Right common carotid artery plus branches (tissue), 1 donor: ENCODE measurements around a stretch of chr16.

DNA sequence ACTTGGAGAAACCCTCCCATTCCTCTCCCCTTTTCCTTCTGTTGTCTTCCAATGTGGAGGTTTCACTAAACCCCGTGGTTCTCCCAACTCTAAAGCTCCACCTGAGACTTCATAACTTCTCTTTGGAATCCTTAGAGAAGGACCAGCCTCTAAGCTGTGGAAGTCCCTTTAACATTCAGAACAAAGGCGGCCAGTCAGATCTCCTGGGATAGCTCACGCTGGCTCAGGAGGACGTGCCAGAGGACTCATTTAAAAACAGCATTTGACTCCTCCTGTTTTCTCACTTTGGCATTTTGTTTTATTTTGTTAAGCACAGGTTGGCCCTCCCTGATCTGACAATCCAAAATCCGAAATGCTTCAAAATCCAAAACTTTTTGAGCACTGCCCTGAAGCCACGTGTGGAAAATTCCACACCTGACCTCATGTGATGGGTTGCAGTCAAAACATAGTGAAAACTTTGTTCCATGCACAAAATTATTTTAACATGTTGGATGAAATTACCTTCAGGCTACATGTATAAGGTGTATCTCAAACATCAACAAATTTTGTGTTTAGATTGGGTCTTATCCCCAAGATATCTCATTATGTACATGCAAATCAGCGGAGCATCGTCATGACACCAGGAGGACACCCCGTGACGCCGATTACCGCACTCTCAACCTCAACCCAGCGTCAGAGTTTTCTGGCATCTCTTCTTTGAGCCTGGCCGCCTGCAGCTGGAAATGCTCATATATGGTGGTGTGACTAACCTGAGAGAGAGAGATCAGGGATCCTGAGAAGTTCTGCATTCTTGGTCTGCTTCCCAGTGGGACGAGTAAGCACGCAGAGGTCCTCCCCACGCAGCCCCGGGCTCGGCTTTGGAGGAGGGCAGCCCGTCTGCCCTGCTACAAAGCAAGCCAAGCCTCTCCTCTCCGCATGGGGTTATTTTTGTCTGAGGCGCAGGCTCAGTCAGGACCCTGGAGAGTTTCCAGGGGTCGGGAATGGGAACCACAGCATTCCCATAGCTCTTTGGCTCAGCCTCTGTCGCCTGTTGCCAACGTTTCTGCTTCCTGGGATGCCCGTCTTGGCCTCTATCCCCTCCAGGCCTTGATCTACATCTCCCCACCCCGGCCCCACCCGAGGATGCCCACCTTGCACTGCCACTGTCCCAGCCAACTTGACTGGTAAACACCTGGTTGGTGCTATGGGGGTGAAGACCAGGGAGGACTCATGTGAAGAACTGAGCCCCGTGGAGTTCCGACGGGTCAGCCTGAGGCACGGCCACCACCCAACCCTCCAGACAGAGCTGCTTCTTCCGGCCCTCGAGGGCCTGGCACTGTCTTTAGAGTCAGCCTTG lies 16.3 kb downstream of the CRISPLD2 start:
- PRO-cap, result bidirectional peak, plus-strand start at position 951 of the sequence, minus-strand start at position 859 of the sequence

DNA sequence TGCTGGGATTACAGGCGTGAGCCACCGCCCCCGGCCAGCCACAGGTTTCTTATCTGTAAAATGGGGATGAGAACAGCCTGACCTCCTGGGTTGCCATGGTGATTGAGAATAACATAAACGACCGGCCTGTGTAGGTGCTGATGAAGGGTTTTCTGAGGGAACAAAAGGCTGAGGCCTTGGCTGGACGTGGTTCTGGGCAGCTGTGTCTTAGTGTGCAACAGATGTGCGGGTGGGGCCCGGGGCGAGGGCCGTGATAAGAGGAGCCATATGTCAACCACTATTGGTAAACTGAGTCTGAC lies 17.8 kb downstream of the CRISPLD2 start:
- PRO-cap, result no peak

DNA sequence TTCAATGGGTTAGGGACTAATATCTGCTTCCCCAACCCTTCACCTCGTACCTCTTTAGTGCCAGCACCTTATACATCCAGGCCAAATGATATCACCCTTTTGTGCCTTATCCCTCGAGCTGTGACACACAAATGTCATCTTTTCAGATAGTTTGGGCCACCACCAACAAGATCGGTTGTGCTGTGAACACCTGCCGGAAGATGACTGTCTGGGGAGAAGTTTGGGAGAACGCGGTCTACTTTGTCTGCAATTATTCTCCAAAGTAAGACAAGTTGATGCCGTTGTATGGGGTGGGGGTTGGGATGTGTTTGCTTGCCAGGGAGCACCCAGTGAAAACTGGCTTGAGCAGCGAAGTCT lies 30.6 kb downstream of the CRISPLD2 start:
- PRO-cap, result no peak

- PRO-cap, result no peak
These were observed 69.1 kb downstream of the CRISPLD2 start for GRCh38 chr16:84888814-84889446.

DNA sequence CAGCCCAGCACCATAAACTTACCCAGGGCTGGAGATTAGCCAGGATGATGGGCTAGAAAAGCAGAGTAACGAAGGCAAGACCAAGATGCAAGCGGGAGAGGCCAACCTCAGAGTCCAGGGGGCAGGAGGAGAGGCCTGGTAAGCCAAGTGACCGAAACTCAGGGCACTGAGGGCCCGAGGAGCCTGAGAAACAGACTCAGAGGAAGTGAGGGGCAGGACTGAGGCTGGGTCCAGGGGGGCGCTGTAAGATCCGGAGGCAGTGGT lies 8.4 kb downstream of the ZDHHC7 start:
- PRO-cap, result no peak

GRCh38 chr16:85103296-85103949 lies 8.8 kb downstream of the CIBAR2 start:
- PRO-cap, result no peak

- PRO-cap, result no peak
These were observed 18.0 kb upstream of the CIBAR2 start for GRCh38 chr16:85130199-85130708.

DNA sequence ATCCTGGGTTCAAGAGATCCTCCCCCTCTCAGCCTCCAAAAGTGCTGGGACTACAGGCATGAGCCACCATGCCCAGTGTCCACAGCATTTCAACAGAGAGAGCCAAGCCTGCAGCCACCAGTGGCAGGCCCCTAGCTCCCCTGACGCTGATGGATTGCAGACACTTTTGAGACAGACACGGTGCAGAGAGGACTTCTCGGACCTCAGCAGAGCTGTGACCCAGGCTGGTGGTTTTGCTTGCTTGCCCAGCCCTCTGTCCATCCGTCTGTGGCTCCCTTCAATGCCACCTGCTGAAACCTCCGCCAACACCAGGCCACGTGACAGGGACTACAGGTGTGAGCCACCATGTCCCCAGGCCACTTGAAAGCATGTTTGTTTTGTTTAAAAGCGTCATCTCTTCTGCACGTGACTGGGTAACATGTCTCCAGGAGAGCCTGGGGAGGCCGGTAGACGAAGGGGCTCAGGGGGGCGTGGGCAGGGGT lies 26.3 kb upstream of the CIBAR2 start:
- PRO-cap, result no peak

GRCh38 chr16:85144180-85144840 lies 32.0 kb upstream of the CIBAR2 start:
- PRO-cap, result no peak

GRCh38 chr16:85152557-85153006 lies 40.3 kb upstream of the CIBAR2 start:
- PRO-cap, result no peak

DNA sequence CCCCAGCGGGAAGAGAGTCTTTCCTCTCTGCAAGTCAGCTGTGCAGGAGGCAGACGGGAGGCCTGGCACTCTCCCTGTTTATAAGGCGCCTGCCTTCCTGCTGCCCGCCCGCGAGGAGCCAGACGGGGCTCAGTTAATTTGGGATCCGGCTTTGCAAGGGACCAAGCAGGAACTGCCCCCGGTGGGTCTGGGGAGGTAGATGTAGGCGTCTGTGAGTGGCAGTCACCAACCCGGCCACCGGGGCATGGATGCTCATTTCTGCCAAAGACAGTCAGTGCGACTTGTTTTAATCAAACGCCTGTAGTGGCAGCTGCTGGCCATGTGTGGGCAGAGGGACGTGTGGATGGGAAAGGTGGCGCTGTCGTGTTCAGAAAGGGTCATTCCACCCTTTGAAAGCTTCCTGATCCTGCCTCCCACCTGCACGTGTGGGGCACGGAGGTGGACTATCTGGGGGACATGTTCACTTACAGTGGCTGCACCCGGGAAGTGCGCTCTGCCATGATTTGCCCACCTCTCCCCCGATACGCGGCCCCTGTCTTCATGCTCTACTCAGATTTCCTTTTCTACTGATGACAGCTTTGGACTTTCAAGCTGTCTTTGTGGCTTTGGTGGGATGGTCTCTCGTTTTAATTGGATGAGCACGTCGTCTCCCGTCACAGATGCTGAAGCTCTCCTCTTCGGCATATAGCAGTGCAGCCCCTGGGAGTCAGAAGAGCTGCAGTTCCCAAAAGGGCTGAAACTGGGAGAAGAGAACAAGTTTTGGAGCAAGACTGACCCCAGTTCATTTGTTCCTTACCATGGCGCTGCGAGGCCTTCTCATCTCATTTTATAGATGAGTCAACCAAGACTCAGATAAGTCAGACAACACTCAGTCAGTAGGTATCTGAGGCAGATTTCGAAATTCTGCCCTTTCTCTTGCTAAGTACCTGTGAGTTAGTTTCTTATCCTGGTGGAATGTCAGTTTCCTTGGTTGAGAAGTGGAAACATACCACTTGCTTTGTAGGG lies 60.4 kb upstream of the CIBAR2 start:
- PRO-cap, result no peak

- PRO-cap, result no peak
These were observed 88.1 kb upstream of the CIBAR2 start for GRCh38 chr16:85200168-85201025.

DNA sequence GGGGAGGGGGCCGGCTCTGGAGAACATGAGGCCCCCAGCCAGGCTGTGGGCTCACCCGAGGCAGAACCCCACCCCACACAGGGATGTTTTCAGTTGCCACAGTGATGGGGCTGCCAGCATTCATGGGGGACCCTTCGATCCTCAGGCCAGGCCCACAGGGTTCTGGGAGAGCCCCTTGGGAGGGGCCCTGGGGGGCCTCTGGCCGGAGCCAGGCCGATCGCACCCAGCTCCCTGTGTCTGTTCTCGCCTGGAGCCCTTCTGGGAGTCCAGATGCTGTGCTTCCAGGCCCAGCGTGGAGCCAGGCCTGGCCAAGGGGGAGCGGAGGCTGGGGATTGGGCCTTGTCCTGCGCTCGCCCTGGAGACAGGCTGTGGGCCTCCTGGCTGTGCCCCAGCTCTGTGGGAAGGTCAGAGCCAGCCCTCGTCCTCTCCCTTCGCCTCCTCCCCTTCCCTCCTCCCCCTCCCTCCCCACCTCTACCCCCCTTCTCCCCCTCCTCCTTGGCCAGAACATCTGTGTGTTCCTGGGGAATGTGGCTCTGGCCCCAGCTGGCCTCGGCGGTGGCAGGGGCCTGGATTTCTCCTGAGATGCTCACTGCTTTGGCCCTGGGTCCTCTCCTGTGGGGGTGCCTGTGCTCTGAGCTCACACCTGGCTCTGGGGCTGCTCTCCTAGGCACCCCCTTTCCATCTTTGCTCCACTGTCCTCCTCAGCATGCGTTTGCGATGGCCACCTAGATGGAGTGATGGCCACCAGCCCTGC lies 90.4 kb upstream of the CIBAR2 start:
- PRO-cap, result unidirectional peak, minus-strand start at position 256 of the sequence

DNA sequence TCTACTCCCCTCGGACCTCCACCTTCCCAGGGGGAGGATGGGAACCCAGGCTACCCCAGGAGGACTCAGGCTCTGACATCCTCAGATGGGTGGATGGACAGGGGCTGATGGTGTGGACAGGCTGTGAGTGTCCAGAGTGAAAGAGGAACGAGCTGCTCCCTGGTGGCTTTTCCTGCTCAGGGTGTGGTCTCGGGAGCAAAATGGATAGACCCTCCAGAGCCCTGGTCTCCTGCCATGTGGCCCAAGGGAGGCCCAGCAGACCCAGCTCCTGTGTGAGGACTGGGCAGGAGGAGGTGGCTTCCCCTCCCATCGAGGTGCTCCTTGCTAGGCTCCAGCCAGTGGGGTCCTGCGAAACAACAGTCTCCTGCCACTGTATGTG lies 120.1 kb upstream of the CIBAR2 start:
- PRO-cap, result unidirectional peak, minus-strand start at position 201 of the sequence

- PRO-cap, result bidirectional peak, plus-strand start at chr16:85234799, minus-strand start at chr16:85234692
These were observed 122.2 kb upstream of the CIBAR2 start for GRCh38 chr16:85234268-85235123.

DNA sequence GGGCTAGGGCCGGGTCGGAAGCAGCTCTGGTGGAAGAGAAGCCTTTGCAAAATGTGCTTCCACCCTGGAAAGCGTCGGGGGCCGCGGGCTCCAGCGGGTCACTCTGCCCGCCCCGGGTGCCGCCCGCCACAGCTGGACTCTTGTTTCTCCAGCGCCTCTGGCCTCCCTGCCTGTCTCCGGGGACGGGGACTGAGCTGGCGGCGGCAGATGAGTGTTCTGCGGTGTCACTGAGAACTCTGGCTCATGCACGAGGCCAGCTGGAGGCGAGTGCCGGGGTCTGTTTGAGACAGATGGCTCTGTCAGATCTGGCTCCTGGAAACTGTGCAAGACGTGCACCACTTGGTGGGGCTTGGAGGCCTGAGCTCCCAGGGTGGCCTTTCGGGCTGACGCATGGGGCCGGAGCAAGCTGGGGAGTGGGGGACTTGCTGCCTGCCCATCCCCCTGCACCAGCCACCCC lies 174.7 kb upstream of the CIBAR2 start:
- PRO-cap, result unidirectional peak, minus-strand start at position 238 of the sequence

DNA sequence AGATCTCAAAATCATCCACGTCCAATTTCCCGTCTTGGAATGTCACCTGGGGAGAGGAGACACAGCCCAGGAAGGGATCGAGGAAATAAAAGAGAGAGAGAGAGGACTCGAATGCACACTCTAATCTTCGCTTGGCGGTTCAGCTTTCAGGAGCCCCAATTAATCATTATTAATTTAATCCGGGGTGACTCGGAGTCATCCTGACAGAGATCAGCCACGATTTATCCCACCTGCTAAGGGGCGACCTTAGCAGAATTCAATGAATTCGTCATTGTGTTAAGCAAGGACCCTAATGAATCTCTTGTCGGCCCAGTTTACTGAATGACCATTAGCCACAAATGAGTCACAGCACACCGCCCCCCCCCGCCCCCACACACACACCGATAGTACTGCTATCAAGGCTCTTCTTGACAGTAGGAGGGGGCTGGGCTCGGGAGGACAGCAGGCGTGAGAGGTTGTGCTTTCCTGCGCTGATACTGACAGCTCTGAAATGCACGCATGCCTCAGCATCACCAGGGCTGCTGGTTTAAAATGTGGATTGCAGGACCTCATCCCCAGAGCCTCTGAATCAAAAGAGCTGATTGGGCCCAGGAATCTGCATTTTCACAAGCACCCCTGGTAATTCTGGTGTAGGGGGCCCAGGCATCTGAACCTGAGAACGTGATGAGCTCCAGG lies 190.0 kb upstream of the CIBAR2 start:
- PRO-cap, result no peak

GRCh38 chr16:85311037-85311635 lies 198.9 kb upstream of the CIBAR2 start:
- PRO-cap, result no peak

DNA sequence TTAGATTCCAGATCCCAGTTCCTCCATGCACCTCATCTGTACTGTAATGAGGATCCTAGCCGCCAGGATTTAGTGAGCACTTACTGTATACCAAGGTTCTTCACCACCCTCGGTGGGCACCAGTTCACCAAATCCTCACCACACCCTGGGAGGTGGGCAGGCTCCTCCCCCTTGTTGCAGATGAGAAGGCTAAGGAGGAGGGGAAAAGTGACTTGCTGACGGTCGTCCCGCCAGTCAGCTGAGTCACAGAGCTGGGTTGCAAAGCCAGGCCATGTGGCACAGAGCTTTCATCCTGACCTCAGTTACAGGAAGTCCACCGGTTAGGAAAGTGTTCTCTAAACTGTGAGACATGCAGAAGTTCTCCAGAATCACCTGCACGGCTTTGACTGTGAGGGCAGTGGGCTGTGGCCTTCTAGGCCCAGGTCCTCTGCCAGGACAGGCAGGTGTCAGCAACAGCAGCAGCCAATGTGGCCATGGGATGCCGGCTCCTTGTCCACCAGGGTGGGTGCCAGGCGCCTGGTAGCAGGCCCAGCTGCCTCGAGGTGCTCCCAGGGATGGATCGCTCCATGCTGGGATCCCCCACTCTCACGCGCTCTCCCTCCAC lies 240.3 kb upstream of the GSE1 start:
- PRO-cap, result no peak

DNA sequence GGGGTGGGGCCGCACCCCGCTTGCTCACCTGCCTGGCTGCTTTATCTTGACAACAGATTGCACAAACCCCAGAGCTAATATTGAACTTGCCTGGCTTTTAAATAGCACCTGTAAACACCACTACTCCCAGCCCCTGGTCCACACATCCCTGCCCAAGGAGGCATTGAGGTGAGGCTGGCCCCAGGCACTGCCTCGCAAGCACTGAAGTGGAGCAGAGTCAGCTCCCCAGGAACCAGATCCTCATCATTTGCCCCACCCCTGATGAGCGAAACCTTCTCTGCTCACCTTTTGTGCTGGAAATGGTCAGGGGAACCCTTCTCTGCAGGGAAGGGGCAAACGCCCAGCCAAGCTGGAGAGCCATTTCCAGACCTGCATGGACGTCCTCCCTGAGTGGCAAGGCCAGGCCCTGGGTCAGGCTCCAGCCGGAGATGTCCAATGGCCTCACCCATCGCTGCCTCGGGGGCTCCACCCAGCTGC lies 190.2 kb upstream of the GSE1 start:
- PRO-cap, result no peak